M059J (cell line): ENCODE data around the genes GRM2, ABHD14B and TWF2.

DNA sequence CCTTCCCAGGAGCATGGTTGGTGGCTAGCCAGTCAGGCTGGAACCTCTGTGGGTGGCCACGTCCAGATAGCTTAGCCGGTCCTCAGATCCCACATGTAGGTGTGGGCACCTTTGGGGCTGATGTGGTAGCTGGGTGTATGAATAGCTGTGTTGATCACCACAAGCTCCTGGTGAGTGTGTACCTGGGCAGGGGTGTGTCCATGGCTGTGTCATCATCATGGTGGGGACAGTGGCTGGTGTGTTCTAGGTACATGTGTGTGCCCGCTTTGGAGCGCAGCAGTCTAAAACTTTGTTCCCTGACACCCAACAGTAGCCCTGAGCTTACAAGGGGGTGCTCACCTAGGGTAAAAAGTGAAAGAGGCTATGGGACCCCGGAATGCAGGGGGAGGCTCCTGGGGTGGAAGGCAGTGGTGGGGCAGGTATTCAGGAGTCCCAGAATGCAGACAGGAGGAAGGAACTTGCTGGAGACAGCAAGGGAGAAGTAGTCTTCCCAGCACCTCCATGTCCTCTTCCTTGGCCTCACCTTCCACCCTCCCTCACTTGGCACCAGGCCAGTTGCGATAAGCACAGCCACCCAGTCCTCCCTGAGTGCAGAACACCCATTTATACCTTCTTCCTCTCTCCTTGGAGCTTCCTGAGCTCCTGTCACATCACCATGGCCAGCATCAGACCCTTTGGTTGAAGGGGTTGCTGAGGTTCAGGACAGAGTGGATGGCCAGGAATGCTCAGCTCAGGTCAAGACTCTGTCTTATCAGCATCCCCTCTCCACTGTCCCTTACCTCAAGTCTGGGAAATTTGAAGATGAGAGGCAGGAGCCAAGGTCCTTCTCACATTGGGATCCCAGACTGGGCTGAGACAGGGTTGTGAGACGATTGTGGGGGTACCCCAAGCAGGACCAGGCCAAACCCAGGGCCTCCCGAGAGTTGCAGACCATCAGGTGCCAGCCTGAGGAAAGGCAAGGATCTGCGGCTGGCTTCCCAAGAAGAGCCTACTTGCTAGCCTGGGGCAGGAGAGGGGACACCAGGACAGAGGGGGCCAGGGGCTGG is 1.1 kb downstream of the CISH start:
- RAMPAGE, long total RNA, result no peak

GRCh38 chr3:51392527-51393425 is 1.7 kb downstream of the RBM15B start:
- RAMPAGE, long total RNA, result no peak

DNA sequence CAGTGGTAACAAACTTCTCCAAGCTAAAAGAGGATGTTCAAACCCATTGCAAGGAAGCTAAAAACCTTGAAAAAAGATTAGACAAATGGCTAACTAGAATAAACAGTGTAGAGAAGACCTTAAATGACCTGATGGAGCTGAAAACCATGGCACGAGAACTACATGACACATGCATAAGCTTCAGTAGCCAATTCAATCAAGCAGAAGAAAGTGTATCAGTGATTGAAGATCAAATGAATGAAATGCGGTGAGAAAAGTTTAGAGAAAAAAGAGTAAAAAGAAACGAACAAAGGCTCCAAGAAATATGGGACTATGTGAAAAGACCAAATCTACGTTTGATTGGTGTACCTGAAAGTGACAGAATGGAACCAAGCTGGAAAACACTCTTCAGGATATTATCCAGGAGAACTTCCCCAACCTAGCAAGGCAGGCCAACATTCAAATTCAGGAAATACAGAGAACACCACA is 22.0 kb upstream of the TEX264 start:
- RAMPAGE, long total RNA, result no peak

DNA sequence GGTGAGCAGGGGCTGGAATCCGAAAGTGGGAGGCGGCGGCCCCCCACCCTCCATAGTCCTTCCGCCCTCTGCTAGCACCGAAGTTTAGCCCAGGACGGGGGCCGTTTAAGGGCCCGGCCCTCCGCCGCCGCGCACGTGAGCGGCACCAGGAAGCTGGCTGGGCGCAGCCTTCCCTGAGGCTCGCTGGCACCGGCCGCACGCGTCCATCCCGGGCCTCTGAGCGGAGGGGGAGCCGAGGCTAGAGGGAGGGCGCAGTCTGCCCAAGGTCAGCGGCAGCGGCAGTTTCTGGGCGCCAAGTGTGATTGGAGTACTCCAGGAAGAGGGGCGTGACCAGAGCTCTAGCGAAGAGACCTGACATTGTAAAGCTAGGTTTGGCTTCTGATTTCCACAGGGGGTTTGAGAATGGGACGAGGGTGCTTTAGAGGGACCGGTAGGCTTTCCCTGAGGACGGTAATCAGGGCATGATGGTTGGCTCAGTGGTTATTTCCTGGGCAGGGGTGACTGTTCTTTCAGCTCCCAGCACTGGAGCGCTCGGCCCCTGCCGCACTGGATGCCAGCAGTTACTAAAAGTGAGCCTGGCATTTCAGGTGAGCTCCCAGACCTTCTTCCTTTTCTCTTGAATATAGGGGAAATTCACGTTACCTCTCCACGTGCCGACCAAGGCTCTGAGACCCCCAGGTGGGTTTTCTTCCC is 809 bp downstream of the TEX264 start:
- RAMPAGE, long total RNA, result no peak

- RAMPAGE, long total RNA, result no peak
Measured at GRCh38 chr3:51673850-51674443, 2.9 kb downstream of the TEX264 start.

- RAMPAGE, long total RNA, result no peak
Measured at GRCh38 chr3:51706783-51707259, at the start of gene GRM2. Gene GRM2, plus strand, starts transcription at chr3:51707068.

DNA sequence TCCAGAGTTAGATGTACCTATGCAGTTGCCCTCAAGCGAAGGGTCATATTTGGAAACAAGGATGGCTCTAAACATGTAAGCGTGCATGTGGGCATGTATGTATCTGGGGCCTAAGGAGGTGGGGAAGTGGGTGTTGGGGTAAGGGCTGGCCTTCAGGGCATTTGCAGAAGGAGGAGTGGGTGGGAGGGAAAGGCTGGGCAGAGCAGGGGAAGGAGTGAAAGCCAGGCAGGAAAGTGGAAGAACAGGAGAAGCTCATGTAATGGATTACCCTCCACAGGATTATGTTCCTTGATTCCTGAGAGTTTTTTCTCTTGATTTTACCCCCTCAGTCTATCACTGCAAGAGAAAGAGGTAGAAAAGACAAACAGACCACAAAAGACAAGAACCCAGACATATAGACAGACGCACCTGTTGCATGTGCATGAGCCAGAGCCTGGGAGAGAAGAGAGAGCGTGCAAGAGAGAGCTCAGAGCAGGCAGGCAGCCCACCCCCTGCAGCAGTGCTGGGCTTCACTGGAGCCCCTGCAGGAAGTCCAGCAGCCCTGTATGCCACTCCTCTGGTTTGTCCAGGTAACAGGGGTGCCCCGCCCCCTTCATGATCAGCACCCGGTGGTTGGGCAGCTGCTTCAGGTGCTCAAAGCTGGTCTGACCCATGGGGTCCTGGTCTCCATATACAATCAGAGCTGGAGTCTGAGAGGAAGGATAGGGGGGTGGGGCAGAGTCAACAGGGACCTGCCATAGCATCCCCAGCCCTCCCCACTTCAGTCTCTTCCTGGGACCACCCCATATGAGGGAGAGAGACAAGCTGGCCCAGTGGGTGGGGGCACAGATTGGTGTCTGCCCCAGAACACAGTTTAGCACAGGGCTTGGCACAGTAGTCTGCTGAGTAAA is 1.9 kb upstream of the PCBP4 start:
- RAMPAGE, long total RNA, result no peak

DNA sequence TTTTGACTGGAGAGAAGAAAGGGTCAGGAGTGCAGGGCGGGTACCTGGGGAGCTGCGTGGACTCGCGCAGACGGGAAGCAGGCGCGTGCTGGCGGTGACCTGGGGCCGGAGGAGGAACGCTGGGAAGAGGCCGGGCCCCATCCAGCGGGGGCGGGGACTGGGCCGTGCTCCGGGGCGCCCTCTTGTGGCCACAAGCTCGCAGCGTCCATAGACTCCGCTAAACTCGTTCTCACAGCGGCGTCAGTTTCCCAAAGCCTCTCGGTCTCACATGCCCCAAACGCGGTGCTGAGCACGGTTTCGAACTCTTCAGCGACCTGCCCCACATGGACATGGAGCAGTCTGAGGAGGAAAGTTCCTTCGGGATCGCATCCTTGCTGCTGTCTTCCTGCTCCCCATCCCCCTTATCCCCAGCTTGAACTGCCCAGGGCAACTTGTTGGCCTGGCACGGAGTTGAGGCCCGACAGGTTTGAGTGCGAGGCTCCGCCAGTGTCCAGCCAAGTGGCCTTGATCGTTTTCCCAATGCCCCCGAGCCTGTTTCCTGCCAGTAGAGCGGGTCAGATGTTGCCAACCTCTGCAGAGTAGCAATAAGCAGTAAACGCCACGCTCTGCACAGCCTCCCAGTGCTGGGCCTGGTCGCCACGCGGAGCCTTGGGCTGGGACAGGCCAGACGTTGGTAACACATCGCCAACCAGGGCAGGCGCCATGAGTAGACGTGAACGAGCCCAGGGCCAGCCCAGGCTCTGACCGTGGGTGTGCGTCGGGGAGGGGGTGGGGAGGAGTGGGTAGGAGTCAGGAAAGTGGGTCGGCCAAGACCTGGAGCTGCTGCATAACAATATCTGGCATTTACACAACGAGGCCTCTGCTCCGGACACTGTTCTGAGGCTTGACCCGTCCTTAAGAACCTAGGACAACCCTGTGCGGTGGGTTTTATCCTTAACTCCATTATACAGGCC is at the start of gene ABHD14B:
Gene ABHD14B (minus strand): TSS at position 129 of the 953 bp plus-strand sequence.
- RAMPAGE, long total RNA, result no peak

GRCh38 chr3:52048722-52049103 is 7.7 kb downstream of the DUSP7 start:
- RAMPAGE, long total RNA, result no peak

DNA sequence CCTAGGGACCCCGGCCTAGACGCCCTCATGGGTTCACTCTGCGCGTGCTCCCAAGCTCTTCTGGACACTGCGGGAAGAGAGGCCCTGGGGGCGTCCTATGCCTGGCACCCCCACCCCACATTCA is 276 bp upstream of the DUSP7 start:
- RAMPAGE, long total RNA, result no peak

DNA sequence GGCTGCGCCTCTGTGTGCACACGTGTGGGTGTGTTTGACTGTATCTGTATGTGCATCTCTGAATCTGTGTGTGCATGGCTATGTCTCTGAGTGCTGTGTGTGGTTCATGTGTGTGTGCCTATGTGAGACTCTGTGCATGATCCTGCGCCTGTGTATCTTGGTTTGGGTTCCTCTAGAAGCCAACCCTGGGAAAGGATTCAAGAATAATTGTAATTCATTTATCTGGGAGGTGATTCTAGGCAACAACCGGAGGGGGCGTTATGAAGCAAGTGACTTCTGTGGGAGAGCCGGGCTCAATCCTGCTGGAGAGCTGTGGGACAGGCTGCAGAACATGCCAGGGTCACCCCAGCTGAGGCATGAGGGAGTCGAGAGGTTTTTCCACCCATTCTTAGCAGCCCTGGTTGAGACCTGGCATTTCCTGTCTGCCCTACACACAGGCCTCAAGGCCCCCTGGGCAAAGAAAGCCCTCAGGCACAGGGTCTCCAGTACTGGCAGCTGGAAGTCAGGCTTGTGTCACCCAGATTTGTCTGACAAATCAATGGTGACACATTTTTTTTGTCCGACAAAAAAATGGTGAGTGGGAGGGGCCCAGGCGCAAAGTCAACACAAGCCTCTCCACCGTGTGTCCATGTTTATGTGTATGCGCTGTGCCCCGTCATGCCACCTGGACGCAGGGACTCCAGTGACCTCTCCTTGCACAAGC is 21.1 kb upstream of the ALAS1 start:
- RAMPAGE, long total RNA, result no peak

DNA sequence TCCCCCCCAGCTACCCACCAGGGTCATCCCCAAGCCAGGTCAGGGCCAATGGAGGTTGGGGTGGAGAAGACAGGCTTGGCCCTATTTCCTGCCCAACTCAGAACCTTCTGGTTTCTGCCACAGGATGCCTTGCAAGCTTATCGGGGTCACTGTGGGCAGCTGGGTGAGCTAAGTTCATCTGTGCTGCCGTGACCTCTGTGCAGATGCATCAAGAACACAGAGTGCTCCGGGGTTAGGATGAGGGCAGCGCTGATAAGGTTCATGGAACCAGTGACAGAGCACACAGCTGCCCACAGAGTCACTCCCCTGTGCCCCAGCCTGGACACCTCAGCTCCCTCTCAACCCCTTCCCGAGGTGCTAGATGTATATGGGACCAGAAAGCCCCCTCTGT is 15.8 kb upstream of the ALAS1 start:
- RAMPAGE, long total RNA, result no peak

- RAMPAGE, long total RNA, result no peak
Measured at GRCh38 chr3:52225969-52226298, 489 bp upstream of the TLR9 start.

DNA sequence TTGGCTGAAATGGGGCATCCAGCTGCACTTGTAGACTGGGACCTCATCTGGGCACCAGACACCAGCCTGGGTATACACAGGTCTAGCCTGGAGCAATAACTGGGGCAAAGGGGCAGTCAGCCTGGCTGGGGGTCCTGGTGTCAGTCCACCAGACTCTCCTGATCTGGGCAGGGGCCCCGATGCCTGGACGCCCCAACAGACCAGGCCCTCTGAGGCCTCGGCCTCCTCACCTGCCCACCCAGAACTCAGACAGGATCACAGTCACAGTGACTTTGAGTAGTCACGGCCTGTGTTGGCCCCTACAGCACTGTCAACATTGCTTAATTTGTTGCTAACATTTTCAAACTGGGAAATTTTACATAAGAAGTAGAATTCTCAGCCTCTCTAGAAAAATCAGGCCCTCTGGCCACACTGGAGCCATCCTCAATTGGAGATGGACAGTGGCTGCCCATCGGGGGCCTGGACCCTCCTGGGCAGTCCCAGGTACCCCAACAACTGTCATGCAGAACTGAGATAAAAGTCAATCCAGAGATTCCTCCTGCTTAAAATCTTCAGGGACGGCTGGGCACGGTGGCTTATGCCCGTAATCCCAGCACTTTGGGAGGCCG is 5.8 kb downstream of the TWF2 start:
- RAMPAGE, long total RNA, result no peak

DNA sequence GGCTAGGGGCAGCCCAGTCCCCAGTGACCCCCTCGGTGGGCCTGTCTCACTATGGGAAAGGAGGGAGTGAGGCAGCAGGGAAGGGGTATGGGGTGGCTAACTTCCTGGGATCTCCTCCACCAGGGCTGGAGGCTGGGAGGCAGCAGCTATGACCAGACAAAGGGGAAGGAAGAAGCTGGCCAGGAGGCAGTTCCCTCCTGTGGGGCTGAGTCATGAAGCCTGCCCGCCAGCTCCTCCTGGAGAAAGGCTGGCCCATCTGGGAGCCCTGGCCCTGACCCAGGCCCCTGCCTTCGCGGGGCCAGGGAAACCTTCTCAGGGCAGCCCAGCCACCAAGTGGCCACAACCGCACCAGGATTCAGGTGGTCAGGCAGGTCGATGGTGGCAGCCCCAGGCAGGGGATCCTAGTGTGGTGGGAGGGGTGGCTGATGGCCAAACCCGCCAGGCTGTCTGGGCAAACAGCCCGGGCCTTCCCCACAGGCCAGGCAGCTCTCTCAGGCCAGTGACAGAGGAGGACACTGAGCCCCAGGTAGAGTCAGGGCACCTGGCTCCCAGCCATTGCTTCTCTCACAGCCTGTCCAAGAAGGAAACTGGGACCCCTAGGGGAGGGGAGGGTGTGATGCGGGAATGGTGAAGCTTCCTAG is 1.4 kb downstream of the TWF2 start:
- RAMPAGE, long total RNA, result no peak

GRCh38 chr3:52238775-52239379 is at the start of gene TWF2:
Gene TWF2, minus strand, starts transcription at chr3:52239158.
- RAMPAGE, long total RNA, result start-site peak on the minus strand at chr3:52239092-52239174, 46 and 27 reads in 2 replicates

GRCh38 chr3:52267970-52268507 is 10.4 kb downstream of the WDR82 start:
- RAMPAGE, long total RNA, result no peak

DNA sequence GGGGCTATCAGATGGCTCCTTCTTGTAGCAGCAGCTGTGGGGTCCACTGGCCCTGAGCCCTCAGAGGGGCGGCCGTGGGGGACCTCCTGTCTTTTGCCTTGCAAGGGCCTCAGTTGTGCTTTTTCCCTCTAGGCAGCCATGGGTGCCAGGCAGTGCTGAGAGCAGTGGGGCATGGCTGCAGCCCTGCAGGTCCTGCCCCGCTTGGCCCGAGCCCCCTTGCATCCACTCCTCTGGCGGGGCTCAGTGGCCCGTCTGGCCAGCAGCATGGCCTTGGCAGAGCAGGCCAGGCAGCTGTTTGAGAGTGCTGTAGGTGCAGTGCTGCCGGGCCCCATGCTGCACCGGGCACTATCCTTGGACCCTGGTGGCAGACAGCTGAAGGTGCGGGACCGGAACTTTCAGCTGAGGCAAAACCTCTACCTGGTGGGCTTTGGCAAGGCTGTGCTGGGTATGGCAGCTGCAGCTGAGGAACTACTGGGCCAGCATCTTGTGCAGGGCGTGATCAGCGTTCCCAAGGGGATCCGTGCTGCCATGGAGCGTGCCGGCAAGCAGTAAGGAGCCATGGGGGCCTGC is 2.6 kb downstream of the GLYCTK start:
- RAMPAGE, long total RNA, result no peak

GRCh38 chr3:52297996-52299206 is 10.8 kb downstream of the GLYCTK start:
- RAMPAGE, long total RNA, result no peak

DNA sequence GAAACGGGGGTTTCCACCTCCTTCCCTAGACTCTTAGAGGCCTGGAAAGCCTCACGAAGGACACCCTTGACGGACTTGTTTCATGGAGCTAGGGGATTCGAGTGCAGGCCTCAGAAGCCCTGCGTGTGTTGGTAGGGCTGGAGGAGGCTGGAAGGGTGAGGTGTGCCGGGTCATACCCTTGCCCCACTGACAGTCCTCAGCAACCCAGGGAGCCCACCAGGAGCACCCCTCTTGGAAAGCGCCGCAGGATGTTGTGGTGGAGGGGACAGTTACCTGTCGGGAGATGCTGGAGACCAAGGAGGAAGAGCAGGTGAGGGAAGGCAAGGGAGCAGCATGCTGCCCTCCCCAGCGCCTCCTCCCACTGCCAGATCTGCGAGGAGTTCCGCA is 33.5 kb downstream of the DNAH1 start:
- RAMPAGE, long total RNA, result no peak